ENCODE measurements around a stretch of chr15.

- PRO-cap: no peak
These were observed 65.6 kb downstream of the HERC1 start for GRCh38 chr15:63767976-63768686.

- PRO-cap: no peak
These were observed 47.1 kb upstream of the HERC1 start for GRCh38 chr15:63880818-63881234.

- PRO-cap: no peak
These were observed 95.1 kb downstream of the DAPK2 start for GRCh38 chr15:63951076-63951669.

- PRO-cap: no peak
These were observed 23.1 kb downstream of the DAPK2 start for GRCh38 chr15:64022990-64023685.

GRCh38 chr15:64151857-64152901, 648 bp downstream of the SNX22 start:
- PRO-cap: no peak

GRCh38 chr15:64152902-64153362, 1.4 kb downstream of the SNX22 start:
- PRO-cap: no peak

GRCh38 chr15:64158698-64159248, 4.0 kb downstream of the PPIB start:
- PRO-cap: no peak

DNA sequence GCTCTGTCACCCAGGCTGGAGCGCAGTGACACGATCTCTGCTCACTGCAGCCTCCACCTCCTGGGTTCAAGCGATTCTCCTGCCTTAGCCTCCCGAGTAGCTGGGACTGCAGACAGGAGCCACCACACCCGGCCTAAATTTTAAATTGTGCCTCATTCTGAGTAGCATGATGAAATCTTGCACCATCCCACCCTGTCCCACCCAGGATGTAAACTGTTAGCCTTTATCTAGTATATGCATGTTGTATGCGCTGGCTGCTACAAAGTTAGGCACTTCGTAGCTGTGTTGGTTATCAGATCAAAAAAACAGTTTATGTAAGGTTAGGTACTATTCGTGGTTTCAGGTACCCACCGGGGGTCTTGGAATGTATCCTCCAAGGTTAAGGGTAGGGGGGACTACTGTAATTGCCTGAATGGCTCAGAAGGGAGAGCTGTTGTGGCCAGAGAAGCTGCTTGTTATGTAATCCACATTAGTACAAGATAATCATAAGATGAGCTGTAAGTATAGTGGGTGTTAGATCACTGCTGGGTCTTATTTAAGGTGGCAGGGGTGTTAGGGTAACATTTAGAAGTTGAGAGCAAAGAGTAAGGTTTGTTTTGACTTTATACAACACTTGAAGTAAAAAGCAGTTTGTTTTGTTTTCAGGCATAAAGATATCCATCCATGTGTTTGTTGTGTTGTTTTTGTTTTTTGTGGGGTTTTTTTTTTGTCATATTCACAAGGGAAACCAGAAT, 103.7 kb downstream of the ZNF609 start:
- PRO-cap: no peak

GRCh38 chr15:64651568-64651919, 123.8 kb downstream of the RBPMS2 start:
- PRO-cap: unidirectional peak, minus-strand start at chr15:64651831

DNA sequence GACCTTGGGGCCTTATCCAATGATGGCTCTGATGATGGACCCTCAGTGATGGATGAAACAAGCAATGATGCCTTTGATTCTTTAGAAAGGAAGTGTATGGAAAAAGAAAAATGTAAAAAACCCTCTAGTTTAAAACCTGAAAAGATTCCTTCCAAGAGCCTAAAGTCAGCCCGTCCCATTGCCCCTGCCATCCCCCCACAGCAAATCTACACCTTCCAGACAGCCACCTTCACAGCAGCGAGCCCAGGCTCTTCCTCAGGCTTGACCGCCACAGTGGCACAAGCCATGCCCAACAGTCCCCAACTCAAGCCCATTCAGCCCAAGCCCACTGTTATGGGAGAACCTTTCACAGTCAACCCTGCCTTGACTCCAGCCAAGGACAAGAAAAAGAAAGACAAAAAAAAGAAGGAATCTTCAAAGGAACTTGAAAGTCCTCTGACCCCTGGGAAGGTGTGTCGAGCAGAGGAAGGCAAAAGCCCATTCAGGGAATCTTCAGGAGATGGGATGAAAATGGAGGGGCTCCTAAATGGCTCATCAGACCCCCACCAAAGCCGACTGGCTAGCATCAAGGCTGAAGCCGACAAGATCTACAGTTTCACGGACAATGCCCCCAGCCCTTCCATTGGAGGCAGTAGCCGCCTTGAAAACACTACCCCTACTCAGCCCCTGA, 100.6 kb downstream of the RBPMS2 start:
- PRO-cap: no peak

DNA sequence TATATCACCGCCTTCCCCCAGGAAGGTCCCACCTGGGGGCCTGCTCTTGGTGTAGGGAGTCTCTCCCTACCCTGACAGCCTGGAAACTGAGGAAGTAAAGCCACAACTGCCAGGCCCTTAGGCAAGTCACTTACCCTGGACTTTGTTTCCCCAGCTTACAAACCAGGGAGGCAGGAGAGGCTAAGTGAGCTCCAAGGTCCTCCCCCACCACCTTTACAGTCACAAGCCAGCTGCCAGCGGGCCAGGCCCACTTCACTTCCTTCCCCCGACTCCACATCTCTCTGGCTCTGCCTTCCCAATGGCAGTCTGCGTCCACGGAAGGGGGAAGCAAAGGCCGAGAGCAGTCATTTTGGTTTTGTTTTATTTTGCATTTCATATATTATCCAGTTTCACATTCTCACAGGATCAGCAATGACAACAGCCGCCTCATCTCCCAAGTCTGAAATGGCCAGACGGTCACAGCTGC, 35.8 kb downstream of the RBPMS2 start:
- PRO-cap: no peak

DNA sequence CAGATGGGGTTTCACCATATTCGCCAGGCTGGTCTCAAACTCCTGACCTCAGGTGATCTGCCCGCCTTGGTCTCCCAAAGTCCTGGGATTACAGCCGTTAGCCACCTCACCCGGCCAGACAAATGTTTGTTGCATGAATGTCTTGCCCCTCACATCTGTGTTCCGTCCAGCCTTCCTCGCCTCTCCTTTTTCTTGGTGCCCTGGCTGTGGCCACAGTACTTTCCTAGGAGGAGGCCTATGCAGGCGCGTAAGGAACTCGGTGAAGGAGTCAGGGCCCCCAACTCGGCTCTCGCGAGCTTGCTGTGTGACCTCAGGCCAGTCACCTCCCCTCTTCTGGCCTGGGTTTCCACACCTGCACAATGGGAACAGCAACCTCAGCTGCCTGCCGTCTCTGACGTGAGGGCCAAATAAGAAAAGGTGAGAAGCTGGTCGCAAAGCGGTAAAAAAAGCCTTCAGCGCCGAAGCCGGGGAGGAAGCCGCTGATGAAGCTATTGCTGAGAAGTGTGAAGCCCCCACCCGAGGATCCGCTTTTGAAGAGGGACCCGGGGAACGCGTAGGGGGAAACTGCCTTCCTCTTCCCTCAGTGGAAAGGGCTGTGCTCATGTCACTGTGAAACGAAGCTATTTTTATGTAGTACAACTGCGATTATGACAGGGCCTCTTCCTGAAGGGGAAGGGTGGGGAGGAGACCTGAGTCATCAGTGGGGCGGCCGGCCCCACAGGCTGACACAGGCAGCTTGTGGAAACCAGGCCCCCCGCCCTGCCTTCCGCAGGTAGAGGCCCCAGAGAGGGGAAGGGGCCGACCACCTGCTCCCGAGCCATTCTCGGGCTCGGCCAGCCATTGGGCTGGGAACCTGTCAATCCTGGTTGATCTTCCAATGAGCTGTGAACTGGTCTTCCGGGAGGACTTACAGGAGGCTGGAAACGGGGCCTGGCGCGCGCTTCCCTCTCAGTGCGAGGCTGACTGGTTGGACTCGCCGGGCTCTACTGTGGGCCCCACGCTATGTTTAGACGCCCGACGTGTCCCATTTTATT, 18.1 kb upstream of the ANKDD1A start:
- PRO-cap: bidirectional peak, plus-strand start at position 448 of the sequence, minus-strand start at position 335 of the sequence; bidirectional peak, plus-strand start at position 693 of the sequence, minus-strand start at position 738 of the sequence; bidirectional peak, plus-strand start at position 951 of the sequence, minus-strand start at position 768 of the sequence

- PRO-cap: bidirectional peak, plus-strand start at chr15:64895632, minus-strand start at chr15:64895523; bidirectional peak, plus-strand start at chr15:64895843, minus-strand start at chr15:64895700
These were observed 16.3 kb upstream of the ANKDD1A start for GRCh38 chr15:64895142-64896081.

- PRO-cap: no peak
These were observed 1.2 kb downstream of the ANKDD1A start for GRCh38 chr15:64912868-64913306.

DNA sequence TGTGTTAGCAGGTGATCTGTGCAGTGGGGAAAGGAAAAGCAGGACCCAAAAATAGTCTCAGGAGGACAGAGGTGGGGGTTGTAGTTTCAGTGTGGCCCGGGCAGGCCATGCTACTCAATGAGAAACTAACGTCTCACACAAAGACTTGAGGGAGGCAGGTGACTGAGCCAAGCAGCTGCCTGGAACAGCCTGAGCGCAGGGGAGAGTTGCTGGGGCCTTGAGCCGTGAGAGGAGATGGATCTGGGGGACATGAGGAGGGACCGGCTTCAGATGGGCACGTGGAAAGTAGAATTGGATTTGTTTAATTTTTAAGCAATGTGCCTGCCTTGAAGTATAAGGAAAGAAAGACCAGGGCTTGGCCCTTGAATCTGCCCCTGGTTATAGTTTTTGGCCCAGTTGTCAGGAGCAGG, 18.6 kb downstream of the ANKDD1A start:
- PRO-cap: no peak

DNA sequence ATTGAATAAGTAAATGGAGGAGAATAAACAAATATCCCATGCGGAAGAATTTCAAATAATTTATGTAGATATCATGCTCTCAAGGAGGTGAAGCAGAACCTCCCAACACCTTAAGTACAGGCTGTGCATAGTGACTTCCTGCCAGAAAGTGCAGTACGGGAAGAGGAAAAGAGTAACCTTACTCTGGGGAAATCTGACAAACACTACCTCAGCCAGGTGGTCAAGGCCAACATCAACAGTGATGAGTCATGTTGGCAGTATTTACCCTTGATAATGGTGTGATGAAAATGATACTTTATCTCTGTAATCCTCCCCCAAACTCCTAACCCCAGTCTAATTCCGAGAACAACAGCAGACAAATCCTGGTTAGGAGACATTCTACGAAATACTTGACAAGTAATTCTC, 26.4 kb downstream of the ANKDD1A start:
- PRO-cap: no peak

DNA sequence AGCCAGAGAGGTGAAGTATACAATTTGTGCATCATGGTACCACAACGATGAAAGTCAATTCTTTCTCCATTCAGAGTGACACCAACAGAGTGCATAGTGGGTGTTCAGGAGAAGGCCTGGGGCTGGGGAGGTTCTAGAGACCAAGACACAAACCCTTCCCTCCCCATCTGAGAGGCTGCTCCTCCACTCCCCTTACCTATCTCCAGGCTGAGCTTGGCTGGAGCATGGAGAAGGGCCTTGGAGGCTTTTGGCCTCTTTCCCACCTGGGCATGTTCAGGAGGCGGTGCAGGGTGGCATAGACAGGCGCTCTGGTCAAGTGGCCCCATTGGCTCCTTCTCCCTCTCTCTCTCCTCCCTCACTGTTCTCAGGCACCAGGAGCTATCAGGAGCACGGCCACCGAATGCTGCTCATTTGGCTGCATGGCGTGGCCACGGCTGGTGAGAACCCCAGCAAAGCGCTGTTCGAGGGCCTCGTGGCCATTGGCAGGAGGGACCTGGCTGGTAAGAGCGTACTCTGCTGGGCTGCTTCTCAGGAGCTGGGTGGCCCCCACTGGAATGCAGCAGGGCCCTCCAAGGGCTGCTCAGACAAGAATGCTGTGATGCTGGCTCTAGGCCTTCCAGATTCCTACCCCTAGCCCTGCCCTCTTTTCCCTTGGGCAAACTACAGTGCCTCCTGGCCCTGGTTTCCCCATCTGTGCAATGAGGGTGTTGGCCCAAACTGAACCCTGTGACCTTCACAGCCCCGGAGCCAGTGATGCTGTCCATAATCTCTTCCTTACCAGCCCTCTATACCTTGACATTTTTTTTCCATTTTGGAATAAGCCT, 38.0 kb downstream of the ANKDD1A start:
- PRO-cap: no peak

GRCh38 chr15:65071065-65072024, 3.6 kb upstream of the RASL12 start:
- PRO-cap: unidirectional peak, minus-strand start at chr15:65071406

DNA sequence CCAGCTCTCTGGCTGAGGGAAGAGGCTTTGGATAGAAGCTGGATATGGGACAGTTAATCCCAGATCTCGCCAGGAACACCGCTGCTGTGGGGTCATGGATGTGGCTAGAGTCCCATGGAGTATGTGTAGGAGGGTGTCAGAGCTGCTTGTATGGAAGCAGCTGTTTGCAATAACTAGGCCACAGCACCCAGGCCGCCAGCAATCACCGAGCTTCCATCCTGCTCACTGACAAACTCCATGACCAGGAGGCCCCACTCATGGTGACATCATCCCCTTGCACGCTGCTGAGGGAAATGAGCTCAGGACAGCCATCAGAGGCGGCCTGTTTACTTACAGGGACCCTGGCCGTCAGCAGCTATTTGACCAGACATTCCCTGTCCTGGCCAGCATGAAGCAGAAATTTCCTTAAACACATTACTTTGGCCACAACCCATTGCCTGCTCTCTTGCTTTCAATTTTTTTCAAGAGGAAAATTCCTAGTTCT, 34.2 kb upstream of the CILP start:
- PRO-cap: no peak

DNA sequence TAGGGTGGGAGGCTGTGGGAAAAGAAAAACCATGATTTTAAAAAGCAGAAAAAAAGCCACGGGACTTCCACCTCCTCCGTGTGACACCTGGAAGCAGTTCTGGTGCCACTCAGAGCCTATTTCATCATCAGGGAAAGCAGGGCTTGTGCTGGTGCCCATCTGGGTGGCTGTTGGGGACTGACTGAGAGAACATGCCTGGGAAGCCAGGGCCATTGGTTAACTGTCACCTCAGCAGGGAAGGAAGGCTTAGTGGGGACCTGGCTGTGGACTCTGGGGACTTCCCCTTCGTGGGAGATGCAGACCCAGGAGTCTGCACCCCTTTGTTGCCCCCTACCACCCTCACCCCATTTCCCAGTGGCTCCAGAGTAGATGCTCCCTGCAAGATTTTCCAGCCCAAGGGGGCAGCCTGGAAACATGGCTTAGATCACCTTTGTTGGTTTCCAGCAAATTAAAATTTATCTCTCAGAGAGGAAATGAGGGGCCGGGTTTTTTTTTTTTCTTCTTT, 25.2 kb upstream of the PARP16 start:
- PRO-cap: no peak

All from paraaortic lymph node (tissue), 1 donor.